Measurements from ENCODE around the genes MFSD1 and SLITRK3.

DNA sequence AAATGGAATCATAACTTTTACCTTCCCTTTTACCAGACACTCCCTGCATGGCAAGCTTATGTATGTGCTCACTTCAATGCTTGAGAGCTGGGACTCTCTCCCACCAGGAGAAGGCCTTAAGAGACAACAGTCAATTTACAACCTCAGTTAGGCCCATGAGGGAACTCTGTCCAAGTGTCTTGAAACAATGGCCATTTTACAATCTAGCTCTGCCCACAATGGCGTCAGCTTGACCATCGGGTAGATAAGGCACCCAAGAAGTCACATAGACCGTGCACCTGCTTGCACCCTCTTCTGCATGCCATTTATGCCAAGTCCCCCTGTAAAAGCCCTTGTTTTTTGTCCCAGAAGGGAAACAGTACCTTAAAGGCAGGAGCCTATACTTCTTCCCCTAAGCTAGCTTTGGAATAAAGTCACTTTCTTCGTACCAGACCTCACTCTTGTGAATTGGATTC is 26.5 kb upstream of the LXN start:
- PRO-cap, 2 experiments, result no peak in any of the 2 experiments

GRCh38 chr3:158731593-158731970 is 675 bp downstream of the RARRES1 start:
- PRO-cap, 2 experiments, result no peak in any of the 2 experiments

DNA sequence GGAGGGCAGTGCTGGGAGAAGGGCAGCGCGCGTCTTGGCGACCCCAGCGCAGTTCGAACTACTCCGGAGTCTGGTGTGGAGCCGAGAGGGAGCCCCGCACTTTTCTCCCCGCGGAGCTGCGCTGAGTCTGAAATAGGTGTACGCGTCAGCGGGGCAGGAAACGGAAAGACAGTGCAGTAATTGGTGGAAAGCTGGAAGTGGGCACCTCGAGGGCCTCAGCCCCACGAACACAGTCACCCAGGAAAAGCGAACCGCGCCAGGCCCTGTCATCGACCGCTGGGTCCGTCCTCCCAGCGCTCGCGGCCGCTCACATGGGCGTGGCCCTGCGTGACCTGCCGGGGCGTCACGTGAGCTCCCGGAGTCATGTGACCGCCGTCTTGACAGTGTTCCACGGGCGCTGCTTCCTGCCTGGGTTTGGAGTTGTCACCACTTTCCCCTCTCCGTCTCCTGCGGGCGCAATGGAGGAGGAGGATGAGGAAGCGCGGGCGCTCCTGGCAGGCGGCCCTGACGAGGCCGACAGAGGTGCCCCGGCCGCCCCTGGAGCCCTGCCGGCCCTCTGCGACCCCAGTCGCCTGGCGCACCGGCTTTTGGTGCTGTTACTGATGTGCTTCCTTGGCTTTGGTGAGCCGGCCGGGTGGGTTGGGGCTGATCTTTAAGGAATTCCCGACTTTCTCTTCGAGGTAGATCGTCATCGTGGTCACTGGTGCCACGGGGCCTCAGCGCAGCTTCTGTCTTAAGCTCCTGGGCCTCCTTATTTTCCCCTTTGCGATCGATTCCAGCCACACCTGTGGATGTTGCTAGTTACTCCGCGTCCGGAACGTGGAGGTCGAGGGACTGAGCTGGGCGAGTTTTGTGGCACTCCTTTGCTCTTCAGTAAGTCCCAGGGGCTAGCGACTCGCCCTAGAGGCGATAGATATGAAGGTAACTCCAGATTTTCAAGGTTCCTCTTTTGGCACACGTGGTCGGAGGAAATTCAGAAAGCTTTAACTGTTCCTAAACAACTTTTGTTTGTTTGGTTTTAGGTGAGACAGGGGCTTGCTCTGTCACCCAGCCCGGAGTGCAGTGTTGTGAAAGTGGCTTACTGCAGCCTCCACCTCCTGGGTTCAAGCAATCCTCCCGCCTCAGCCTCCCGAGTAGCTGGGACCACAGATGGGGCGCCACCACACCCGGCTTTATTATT is at the start of gene MFSD1:
MFSD1 (plus strand) TSS at position 360 of the 1,180 bp plus-strand sequence.
- PRO-cap, 2 experiments, result peak in 2 of 2 experiments; most common plus-strand start position 458 of the sequence (in 2); most common minus-strand start position 305 of the sequence (in 1)

GRCh38 chr3:158915318-158915587 is 113.4 kb downstream of the MFSD1 start:
- PRO-cap, 2 experiments, result no peak in any of the 2 experiments

DNA sequence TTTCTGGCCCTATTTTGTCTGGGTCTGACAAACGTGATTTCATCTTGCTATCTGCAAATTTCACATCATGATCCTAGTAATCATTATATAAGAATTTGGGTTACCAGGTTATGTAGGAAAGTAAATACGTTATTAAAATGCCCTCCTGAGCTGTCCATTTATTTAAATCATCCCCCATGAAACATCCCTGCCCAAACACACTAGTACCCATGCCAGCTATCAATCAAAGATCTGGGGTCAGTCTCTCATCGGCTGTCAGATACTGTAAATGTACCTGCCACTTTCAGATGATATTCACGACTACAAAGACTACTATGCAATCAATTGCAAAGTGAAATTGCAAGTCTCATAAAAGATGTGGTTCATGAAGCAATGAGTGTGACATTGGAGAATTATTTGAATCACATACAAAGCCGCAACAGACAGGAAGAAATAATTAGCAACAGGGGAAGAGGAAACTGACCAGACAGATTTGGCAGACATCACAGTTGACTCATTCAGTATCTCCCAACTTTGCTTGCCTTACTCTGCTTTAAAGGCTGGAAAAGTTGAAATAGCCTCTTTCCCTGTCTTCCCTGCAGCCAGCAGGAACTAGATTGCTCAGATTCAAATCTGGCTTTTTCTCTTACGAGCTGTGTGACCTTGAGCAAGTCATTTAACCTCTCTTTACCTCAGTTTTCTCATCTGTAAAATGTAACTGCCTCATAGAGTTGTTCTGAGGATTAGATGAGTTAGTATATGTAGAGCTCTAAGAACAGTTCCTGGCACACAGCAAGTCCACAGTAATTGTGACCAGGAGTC is 95.7 kb upstream of the C3orf80 start:
- PRO-cap, 2 experiments, result no peak in any of the 2 experiments

DNA sequence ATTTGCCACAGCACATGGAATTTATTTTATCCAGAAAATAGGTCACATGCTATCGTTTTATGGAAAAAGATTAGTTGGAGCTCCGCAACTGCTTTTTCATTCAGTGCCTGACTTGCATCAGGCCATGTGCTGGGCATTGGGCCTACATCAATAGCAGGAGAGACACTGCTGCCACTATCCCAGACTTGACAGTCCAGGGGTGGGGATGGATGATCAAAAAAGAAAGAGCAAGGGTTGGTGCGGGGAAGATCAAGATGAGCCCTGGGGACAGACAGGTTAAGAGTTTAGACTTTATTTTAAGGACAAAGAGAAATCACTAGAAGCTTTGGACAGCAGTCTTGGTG is 75.1 kb upstream of the C3orf80 start:
- PRO-cap, 2 experiments, result no peak in any of the 2 experiments

DNA sequence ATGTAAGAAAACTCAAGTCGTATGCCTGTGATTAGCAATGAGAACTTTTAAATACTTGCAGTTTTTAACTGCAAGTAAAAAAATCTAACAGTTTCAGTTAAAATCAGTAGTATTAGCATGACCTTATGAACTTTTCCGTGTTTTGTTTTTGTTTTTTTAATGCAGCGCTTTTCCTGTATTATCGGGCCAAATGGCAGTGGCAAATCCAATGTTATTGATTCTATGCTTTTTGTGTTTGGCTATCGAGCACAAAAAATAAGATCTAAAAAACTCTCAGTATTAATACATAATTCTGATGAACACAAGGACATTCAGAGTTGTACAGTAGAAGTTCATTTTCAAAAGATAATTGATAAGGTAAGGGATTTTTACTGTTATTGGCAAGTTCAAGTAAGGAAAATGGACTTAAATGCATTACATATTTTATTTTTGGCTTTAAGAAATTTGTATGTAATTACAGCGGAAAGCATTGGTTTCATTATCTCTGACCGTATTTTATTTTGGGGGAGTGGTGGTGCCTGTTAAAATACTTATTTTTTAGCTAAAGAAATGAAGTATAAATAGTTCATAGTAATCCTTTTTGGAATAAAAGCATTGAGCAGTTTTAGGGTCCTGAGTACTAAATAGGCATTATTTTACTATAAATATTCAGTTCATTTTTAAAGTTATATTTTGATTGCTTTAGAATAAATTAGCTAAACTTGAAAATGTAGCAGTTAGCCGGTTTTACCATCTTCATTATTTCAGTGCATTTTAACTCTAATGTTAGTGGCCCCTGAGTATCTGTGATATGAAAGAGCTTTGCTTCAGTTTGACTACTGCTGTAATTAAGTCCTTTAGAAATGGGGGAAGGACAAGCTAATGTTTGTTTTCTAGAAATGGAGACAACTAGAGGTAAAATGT is 3.3 kb downstream of the SMC4 start:
- PRO-cap, 2 experiments, result no peak in any of the 2 experiments

- PRO-cap, 2 experiments, result no peak in any of the 2 experiments
These were observed 646 bp downstream of the ARL14 start for GRCh38 chr3:160677410-160678202.

- PRO-cap, 2 experiments, result no peak in any of the 2 experiments
These were observed 4.3 kb downstream of the B3GALNT1 start for GRCh38 chr3:161100853-161101341.

GRCh38 chr3:161420625-161421288 is 49.4 kb upstream of the SPTSSB start:
- PRO-cap, 2 experiments, result no peak in any of the 2 experiments

DNA sequence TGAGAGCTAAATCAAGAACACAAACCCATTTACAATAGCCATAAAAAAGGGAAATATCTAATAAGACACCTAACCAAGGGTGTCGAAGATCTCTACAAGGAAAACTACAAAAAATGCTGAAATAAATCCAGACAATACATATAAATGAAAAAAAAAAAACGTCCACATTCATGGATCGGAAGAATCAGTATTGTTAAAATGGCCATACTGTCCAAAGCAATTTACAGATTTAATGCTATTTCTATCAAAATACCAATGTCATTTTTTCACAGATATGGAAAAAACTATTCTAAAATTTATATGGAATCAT is 881.0 kb downstream of the SI start:
- PRO-cap, 2 experiments, result no peak in any of the 2 experiments

GRCh38 chr3:165195664-165196520 is at the start of gene SLITRK3:
SLITRK3 (minus strand) TSS chr3:165196384.
- PRO-cap, 2 experiments, result no peak in any of the 2 experiments

DNA sequence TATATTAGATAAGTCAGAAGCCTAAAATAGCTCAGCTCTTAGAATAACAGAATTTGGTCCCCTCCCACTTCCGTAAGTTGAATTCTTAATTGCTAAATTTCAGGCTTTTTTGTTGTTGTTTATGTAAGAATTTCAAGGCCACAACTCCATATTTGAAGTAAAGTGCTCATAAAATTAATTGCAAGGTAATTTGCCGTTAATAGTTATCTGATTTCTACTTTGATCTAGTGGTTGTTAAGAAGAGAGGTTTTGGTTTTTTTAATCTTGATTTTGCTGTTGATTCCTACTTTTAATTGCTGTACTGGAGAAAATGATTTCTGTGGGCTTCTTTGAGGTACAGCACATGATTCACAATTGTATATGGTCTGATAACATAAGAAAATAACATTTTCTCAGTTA is 129.2 kb downstream of the SERPINI1 start:
- PRO-cap, 2 experiments, result no peak in any of the 2 experiments

GRCh38 chr3:167870019-167870687 is 134.6 kb downstream of the SERPINI1 start:
- PRO-cap, 2 experiments, result no peak in any of the 2 experiments

DNA sequence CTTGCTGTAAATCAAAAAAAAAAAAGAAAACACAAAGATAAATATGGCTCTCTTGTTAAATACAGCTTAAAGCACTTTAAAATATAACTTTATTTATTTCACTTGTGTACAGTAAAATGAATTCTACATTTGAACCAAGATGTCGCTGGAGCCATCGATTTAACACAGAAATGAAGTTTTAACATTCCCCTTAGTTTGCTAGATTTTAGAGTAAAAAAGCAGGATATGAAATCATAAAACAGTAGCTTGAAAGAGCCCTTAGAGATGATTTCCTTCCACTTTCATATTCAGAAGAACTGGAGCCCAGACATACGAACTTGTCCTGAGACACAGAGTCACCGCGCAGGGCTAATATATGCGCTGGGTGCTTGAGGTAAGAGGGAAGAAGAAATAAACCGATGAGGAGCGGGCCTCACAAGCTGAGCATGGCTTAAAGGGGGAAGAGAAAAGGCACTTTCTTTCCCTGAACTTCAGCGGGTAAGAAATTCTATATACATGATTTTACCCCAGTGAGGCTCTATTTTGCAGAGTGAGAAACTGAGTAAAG is 50.8 kb downstream of the GOLIM4 start:
- PRO-cap, 2 experiments, result no peak in any of the 2 experiments

DNA sequence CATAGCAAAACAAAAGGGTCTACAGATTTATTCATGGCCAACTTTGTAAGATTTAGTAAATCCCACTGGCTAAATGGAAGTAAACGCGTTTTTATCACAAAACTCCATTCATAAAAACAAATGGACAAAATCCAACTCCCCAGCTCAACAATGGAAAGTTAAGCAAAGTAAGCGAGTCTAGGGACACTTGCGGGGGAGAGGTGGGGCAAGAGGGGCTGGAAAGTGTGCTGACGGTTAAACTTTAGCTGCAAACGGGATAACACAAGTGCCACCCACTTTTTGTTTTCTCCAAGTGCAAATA is 515.1 kb downstream of the MECOM start:
- PRO-cap, 2 experiments, result no peak in any of the 2 experiments

DNA sequence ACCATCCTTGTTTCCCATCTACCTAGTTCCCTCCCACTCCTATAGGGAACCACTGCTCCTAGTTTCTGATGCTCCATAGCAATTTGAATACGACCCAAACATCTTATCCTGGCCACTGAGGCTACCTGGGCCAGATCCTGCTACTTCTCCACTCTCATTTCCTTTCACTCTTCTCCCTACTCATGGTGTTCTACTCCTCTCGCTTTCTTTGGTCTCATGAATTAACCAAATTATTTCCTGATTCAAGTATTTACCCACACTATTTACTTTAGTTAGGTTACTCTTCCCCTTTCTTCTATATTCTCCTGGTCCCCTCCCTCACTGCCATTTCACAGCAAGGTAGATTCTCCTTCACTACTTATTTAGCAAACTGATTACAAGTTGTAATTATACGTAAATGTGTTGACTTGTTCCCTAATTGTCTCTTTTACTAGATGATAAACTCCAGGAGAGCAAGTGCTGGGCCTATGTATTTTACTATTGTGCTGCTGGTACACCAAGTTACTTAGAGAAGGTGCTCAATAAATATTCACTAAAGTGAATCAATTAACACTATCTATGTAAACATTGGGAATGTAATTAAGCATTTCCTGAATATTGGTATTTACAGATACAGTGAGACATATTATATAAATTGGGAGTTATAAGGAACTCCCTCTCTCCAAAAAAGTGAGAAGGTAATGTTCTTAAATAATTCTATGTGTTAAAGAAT is 355.6 kb downstream of the MECOM start:
- PRO-cap, 2 experiments, result no peak in any of the 2 experiments

- PRO-cap, 2 experiments, result no peak in any of the 2 experiments
These were observed 278.6 kb downstream of the MECOM start for GRCh38 chr3:169384859-169385407.

DNA sequence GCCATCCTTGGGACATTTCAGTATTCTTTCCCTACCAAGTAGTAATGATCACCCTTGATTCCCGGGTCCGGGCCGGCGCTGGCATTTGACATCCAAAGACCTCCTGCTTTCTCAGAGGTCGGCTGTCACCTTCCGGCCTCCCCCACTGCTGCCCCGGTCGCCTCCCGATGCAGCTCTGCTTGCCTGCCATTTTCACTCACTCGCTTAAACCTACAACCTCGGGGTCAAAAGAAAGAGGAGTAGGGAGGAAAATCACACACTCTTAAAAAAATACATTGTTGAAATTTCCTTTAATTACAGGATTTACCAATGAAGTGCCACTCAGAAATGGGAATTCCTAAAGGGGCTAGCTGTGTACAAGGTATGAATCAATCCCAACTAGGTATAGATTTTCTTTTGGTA is 745 bp upstream of the MECOM start:
- PRO-cap, 2 experiments, result no peak in any of the 2 experiments

DNA sequence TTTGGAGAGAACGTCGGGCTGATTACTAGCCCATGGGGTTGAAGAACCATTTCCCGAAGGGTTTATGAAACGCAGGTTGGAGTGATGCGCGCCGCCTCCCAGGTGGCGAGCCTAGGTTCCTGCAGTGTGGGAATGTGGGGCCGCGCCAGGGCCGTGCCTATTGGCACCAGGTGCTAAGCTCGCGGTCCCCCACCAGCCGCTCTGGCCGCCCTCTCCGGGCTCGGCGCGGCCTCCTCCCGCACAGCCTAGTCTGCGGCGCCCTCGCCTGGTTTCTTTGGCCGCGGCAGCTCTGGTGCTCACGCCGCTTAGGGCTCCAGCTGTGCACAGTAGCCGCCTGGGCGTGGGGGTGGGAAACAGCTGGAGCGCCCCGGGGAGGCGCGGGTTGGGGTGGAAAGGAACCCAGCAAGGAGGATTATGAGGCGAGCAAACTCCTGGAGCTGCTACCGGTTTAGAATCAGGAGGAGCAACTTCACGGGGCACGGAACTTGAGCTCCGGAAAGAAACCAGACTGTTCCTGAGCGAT is 5.6 kb upstream of the MECOM start:
- PRO-cap, 2 experiments, result peak in 2 of 2 experiments; most common minus-strand start position 134 of the sequence (in 1)

All from Colon Carcinoma Metastatic in the Lung (tissue), 2 donors.